ENCODE measurements around a stretch of chr17.

DNA sequence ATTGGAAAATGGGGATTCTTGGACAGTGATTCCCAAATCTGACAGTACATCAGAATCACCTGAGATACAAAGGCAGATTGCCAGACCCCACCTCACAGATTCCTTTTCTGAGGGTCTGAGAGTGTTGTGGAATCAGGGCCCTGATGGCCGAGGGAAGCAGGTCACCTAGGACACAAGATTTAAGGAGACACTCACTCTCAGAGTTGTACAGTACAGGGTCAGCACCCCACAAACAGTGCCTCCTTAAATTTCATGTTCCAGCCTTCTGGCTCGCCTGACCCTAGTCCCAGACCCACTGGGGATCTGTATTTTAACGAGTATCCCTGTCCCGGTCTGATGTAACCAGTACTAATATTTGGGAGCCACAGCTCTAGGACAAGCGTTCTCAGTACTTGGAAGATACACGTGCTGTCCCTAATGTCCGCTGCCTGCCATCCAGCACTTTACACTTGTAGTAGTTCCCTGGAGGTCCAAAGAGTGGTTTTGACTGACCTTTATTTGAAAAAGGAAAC lies 37.9 kb downstream of the YPEL2 start:
- RRBS = no CpG with 5 or more reads among the region's 7 CpGs

GRCh38 chr17:59435065-59435853 lies 103.8 kb downstream of the YPEL2 start:
- RRBS = no CpG with 5 or more reads among the region's 7 CpGs

- RRBS = 93% methylated on average over 1 of the region's 11 CpGs
Observed at GRCh38 chr17:59436776-59437406, 105.4 kb downstream of the YPEL2 start.

DNA sequence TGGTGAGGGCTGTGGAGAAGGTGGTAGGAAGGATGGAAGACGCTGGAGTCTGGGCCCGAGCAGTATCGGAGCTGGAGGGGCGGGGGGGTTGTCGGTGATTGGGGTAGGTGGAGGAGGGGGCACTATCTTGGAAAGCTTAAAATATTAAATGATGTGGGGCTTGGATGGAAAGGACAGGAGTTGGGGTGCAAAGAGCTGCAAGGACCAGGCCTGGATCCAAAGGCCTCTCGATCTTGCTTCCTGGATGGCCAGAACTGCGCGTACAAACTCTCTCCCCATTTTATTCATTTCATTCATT lies 446 bp downstream of the CLTC start:
- RRBS = no CpG with 5 or more reads among the region's 8 CpGs

GRCh38 chr17:59634605-59635136 lies 15.0 kb downstream of the CLTC start:
- RRBS = no CpG with 5 or more reads among the region's 2 CpGs

DNA sequence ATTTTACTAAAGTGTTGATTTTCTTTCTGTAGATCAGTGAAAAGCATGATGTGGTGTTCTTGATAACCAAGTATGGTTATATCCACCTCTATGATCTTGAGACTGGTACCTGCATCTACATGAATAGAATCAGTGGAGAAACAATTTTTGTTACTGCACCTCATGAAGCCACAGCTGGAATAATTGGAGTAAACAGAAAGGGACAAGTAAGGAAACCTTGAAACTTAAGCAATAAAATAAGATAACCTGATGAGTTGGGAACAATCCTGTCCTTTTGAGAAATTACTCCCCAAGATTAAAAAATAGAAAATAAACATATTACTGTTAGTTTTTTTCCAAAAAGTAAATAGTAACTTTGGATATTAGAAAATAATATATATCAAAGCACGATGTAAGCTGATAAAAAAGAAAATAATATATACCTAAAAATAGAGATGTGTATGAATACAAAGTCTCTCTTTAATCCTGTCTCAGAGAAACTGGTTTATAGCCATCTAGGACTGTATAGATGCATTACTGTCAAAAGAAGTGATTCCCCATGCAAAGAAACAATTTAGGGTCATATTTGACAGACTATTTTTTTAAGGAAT lies 36.2 kb downstream of the CLTC start:
- RRBS = no CpG with 5 or more reads among the region's 1 CpG

DNA sequence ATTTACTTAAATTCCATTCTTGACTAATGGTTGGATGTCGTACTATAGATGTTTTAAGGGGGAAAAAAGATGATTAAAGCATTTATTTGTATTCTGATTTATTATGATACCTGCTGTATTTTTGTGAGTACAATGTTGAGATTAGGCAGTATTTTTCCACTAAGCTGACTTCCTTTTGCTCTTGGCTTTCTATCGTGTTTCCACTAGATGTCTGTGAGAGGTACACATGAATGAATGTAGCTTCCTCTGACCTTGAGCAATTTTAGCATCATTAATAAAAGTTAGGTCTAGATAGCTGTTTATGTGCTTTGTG lies 75.7 kb downstream of the VMP1 start:
- RRBS = no CpG with 5 or more reads among the region's 2 CpGs

DNA sequence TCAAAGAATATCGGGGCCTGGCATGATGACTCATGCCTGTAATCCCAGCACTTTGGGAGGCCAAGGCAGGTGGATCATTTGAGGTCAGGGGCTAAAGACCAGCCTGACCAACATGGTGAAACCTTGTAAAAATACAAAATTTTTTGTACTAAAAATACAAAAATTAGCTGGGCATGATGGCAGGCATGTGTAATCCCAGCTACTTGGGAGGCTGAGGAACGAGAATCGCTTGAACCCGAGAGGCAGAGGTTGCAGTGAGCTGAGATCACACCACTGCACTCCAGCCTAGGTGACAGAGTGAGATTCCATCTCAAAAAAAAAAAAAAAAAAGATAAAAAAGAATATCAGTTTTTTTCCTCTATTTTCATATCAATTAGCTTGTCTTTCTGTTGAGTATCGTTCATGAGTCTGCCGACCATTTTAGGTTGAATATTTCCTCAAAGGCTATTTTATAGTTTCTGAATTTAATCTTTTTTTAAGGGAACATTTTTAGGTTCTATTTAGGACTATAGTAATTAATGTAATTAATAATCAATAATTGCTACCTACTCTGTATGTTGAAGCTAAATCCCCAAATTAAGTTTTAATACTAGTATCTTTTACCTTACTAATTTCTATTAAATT lies 78.0 kb downstream of the VMP1 start:
- RRBS = no CpG with 5 or more reads among the region's 6 CpGs

- RRBS = 0% methylated on average over 3 of the region's 10 CpGs
Observed at GRCh38 chr17:59837731-59838459, 54.8 kb downstream of the TUBD1 start.

GRCh38 chr17:59844735-59845522 lies 47.8 kb downstream of the TUBD1 start:
- RRBS = no CpG with 5 or more reads among the region's 4 CpGs

- RRBS = no CpG with 5 or more reads among the region's 3 CpGs
Observed at GRCh38 chr17:59958597-59959544, 5.7 kb downstream of the RNFT1 start.

- RRBS = no CpG with 5 or more reads among the region's 5 CpGs
Observed at GRCh38 chr17:60087992-60088586, 9.4 kb upstream of the HEATR6 start.

DNA sequence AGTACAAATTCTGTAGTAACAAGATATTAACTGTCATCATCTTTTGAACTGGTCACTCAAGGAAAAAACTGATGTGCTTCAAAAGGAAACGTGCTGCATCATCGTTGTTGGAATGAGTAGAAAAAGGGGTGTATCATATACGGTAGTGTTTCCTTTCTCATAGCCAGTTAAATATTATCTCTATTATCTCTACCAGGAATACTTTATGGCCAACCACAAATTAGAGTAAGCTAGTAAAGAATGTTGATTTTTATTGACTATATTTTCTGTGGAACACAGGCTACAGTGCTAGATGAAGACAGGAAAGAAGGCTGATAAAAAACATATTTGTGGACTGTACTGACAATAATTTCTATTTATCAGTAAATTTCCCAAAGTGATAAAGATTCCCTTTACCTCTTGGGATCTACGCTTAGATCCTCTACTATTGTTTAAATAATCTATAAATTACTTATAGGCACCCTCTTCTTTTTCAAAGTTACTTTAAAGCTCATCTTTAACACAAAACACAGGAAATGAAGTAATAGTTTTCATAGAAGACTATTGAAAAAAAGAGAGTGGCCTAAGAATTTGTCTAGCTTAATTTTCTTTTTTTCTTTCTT lies 37.7 kb downstream of the CA4 start:
- RRBS = no CpG with 5 or more reads among the region's 4 CpGs

DNA sequence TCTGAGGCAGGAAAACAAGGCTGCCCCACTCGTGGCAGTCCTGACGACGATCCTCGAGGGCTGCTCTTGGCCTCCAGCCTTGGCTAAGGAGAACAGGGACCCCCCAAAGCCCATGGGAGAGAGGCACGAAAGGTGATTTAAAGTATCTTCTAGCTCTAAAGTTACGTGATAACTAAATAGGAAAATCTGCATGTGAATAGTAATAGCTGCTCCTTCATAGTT lies 81.7 kb downstream of the CA4 start:
- RRBS = no CpG with 5 or more reads among the region's 6 CpGs

DNA sequence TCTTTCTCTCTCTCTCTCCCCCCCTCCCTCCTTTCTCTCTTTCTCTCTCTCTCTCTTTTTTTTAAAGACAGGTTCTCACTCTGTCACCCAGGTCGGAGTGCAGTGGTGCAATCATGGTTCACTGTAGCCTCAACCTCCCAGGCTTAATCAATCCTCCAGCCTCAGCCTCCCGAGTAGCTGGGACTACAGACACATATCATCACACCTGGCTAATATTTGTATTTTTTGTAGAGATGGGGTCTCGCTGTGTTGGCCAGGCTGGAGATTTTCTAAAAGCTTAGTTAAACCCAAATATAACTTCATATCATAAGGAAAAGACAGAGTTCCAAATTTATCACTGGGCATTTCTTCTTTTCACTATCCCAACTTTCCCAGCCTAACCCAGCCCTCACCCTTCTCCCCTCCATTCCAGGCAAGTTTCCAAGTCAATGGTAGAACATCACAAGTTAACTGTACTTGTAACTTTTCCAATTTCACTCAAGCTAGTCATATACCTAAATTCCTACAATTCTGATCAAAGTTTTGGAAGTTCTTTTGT lies 61.4 kb downstream of the USP32 start:
- RRBS = no CpG with 5 or more reads among the region's 3 CpGs

DNA sequence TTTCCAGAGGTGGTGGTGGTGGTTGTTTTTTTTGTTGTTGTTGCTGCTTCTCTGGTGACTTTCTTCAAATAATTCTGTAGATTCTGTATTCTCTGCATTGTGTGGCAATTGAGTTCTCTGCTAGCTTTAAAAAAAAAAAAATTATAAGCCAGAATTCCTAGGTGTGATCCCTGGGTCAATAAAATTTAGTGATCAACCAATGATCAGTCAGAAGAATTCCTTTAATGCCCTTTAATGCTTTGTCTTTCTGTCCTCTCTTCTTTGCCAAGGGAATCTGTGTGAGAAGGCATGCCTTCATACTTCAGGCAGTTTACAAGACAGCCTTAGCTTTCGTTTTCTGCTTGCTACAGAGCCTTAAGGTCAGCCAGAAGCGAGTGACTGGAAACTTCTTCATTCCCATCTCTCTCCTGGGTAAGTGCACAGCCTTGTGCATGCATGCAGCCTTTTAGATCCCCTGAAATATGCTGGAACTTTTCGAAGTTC lies 23.0 kb upstream of the PPM1D start:
- RRBS = no CpG with 5 or more reads among the region's 3 CpGs

GRCh38 chr17:61237408-61237804 lies 162.2 kb upstream of the TBX2 start:
- RRBS = no CpG with 5 or more reads among the region's 8 CpGs

GRCh38 chr17:61443502-61444154 lies 8.6 kb upstream of the TBX4 start:
- RRBS = 97% methylated on average over 4 of the region's 29 CpGs

- RRBS = no CpG with 5 or more reads among the region's 20 CpGs
Observed at GRCh38 chr17:61456099-61456510, 3.9 kb downstream of the TBX4 start.

DNA sequence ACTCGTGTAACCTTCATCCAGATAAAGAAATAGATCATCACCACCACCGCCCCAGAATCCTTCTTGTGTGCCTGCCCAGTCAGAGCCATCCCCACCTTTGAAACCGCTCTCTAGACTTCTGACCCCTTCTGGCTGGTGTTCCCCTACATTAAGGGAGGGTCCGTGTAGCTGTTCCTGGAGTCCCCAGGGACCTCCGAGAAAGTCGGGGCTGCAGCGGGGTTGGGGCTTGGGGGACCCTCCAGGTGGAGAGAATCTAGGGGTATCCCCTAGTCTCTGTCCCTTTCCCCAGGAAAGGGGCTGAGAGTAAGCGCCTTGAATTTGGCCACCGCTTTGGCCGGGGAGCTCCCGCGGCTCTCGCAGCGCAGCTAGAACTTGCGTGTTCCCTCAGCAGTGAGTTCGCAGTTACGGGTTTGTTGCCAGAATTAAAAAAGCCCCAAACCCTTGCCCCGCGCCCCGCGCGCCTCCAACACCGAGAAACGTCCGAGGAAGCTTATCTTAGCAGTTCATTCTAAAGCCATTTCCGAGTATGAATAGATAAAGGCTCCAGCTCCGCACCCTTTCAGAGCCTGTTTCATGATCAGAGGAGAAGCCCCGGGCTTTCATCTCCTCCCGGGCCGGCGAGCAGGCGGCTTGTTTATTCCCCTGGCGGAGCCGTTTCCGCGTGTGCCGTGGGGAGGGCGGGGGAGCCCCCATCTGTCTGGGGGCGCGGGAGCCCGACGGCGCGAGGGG lies 9.6 kb downstream of the TBX4 start:
- RRBS = no CpG with 5 or more reads among the region's 44 CpGs